ENCODE measurements around the gene KCNJ18.

DNA sequence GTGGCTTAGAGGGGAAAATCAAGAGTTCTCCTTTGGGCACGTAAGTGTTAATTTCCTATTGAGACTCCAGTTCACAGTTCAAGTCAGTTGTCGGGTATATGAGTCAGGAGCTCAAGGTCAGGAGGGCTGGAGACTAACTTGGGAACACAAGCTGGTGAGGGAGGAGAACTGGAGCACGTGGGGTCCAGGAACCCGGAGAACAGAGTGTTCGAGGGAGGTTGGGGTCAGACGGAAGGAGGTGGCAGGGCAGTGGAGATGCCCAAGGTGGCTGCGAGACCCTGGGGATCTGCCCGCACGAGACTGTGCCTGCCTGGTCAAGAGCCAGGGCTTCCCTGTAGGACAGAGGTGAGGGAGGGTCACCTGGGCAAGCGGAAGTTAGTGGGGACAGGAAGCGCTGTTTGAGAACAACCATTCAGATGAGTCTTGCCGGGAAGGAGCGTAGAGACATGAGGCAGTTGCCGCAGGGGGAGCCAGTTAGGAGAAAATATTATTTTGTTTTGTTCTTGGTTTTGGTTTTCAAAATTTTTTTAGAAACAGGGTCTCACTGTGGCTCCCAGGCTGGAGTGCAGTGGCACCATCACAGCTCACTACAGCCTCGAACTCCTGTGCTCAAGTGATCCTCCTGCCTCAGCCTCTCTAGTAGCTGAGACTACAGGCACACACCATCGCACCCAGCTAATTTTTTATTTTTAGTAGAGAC lies 11.9 kb downstream of the ALDH3A1 start:
- PRO-cap, 2 experiments, result no peak in any of the 2 experiments

DNA sequence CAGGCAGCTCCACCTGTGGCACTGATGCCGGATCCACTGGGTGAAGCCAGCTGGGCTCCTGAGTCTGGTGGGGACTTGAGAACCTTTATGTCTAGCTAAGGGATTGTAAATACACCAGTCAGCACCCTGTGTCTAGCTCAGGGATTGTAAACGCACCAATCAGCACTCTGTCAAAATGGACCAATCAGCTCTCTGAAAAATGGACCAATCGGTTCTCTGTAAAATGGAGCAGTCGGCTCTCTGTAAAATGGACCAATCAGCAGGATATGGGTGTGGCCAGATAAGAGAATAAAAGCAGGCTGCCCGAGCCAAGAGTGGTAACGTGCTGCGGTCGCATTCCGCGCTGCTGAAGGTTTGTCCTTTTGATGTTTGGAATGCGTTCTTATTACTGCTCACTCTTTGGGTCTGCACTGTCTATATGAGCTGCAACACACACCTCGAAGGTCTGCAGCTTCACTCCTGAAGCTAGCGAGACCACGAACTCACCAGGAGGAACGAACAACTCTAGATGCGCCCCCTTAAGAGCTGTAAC lies 7.7 kb downstream of the SPECC1 start:
- PRO-cap, 2 experiments, result no peak in any of the 2 experiments

DNA sequence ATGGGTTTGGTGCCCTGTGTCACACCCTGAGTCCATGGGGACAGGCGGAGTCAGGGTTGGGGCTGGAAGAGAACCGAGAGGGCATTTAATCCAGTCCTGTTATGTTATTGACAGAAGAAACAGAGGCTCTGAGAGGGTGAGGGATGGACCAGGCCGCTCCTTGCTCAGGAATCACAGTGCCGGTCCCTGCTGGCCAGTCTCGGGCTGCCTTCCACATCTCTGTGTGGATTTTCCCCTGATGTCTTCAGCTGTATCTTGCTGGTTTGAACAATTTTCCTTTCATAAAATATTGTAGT lies 86.6 kb downstream of the SPECC1 start:
- PRO-cap, 2 experiments, result no peak in any of the 2 experiments

- PRO-cap, 2 experiments, result no peak in any of the 2 experiments
These were observed 195.3 kb downstream of the SPECC1 start for GRCh38 chr17:20204430-20204924.

- PRO-cap, 2 experiments, result no peak in any of the 2 experiments
These were observed 196.1 kb downstream of the SPECC1 start for GRCh38 chr17:20204925-20205994.

- PRO-cap, 2 experiments, result no peak in any of the 2 experiments
These were observed 118.5 kb downstream of the USP22 start for GRCh38 chr17:20924365-20924677.

DNA sequence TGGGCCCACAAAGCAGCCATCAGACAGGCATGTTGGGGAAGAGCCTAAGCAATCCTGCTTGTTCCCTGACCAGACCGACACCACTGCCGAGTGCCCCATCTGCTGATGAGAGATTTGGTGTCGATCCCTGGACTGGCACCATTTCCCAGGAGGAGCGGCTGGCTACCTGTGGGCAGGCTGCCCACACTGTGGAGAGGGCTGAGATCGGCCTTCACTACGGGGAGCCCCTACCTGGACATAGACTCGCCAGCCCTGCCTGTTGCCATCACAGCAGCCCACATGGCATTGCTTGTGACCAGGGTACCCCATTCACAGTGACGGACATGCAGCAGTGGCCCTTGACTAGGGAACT lies 44.6 kb downstream of the USP22 start:
- PRO-cap, 2 experiments, result no peak in any of the 2 experiments

- PRO-cap, 2 experiments, result no peak in any of the 2 experiments
These were observed 21.5 kb downstream of the USP22 start for GRCh38 chr17:21021037-21021957.

DNA sequence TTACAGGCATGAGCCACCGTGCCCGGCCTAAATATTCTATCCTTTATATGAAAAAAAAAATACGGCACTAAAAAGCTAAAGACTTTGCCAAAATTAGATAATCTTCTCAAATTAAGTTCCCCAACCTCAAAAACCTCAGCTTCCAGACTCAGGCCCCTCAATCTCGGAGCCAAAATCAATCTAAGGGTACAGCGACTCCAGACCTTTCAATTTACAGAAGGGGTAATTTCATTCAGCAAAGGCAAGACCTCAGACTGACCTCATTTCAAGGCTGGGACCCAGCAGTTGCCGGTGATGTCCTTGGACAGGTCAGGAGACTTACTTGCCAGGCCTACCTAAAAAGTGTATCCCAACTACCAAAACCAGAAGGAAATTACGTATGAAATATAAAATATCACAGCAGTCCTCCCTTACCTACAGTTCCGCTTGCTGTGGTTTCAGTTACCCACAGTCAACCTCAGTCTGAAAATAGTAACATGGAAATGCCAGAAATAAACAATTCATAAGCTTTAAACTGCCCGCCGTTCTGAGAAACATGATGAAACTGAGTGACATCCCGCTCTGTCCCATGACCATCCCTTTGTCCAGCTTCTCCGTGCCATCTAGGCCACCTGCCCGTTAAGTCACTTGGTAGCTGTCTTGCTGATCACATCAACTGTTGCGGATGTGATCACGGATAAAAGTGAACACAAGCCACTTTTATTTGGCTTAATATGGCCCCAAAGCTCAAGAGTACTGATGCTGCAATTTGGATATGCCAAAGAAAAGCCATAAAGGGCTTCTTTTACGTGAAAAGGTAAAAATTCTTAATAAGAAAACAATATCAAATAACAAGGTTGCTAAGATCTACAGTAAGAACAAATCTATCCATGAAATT lies 8.6 kb downstream of the USP22 start:
- PRO-cap, 2 experiments, result no peak in any of the 2 experiments

DNA sequence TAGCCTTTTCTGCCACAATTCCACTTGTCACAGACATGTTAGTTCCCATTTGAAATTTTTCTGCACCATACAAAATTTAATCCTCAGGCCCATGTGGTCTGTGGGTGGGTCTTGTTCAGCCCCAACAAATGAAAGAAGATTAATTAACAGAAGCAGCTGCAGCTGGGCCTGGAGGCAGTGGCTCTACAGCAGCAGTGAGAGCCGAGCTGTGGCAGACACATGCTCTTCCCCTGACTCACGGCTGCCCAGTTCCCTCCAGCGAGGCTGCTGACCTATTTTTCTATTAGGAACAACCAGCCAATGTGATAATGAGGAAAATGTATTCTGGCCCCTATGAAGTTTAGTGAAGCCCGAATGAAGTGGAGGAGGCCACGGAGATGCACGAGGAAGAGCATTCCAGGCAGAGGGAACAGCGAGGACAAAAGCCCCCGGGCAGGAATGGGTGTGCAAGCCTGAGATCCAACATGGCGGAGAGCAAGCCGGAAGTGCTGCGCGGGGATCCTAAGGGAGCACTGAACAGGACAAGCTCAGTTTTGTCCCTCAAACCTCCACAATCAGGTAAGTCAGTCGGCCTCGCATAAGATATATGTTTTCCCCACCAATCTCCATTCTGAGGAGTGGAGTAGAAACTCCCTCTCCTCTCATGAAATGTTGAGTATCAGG lies 32.7 kb upstream of the USP22 start:
- PRO-cap, 2 experiments, result no peak in any of the 2 experiments

DNA sequence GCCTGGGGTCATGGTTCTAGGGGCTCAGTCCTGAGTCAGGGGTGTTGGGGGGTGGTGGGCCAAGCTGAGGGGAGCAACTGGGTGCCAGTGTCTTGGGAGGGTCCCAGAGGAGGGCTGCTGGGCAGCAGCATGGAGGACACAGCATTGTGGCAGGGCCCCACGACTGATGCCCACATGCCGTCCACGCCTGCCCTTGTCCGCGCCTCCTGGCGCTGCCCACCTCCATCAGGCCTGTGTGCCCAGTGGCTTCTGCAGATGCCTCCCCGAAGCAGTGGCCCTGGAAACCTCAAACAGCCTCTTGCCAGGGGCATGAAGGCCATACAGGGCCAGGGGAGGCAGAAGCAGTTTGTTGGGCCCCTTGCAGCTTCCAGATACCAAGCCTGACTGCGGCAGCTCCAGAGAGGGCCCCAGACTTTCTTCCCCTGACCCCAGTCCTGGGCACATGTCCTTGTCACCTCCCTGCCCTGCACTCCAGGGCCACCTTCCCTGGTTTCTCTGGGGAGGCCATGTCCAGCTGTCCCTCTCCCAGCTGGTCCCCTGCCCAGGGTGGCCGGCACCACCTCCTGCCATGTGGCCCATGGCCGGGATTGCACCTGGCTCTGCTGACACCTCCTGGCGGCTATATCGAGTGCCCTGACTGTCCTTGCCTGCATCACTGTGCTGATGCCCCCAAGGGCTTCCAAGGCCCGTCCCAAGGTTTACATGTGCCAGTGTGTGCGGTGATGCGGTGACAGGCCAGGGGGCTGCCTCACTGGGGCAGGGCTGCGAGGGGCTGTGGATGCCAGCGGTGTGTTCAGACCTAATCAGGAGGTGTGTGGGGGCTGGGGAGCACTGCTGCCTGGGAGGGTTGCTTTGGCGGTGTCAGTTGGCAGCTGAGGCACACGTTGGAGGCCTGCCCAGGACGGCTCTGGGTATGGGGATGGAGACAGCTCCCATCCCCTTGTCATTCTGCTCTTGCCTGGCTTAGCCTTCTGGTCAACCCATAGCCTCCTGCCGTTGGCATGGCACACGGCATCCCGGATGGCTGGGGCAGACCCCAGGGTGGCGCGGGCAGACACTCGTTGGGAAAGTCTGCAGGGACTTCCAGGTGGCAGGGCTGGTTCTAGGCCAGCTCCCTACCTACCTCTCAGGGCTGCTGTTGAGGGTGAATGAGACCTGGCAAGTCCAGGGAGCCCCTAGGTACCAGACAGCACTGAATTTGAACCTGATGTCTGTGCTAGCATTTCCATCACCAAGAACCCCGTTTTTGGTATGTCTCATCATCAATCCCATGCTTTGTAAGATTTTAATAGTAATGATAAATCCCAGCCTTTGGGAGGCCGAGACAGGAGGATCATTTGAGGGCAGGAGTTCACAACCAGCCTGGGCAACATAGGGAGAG lies 5.4 kb downstream of the MAP2K3 start:
- PRO-cap, 2 experiments, result no peak in any of the 2 experiments

- PRO-cap, 2 experiments, result no peak in any of the 2 experiments
These were observed 14.3 kb downstream of the MAP2K3 start for GRCh38 chr17:21298692-21299284.

GRCh38 chr17:21377729-21377966 lies 1.5 kb downstream of the KCNJ12 start:
- PRO-cap, 2 experiments, result no peak in any of the 2 experiments

GRCh38 chr17:21377972-21378435 lies 1.8 kb downstream of the KCNJ12 start:
- PRO-cap, 2 experiments, result no peak in any of the 2 experiments

- PRO-cap, 2 experiments, result no peak in any of the 2 experiments
These were observed 80.8 kb downstream of the KCNJ12 start for GRCh38 chr17:21456848-21457533.

GRCh38 chr17:21674203-21674854 lies 18.0 kb upstream of the KCNJ18 start:
- PRO-cap, 2 experiments, result peak in 1 of 2 experiments; most common minus-strand start chr17:21674544 (in 1)

DNA sequence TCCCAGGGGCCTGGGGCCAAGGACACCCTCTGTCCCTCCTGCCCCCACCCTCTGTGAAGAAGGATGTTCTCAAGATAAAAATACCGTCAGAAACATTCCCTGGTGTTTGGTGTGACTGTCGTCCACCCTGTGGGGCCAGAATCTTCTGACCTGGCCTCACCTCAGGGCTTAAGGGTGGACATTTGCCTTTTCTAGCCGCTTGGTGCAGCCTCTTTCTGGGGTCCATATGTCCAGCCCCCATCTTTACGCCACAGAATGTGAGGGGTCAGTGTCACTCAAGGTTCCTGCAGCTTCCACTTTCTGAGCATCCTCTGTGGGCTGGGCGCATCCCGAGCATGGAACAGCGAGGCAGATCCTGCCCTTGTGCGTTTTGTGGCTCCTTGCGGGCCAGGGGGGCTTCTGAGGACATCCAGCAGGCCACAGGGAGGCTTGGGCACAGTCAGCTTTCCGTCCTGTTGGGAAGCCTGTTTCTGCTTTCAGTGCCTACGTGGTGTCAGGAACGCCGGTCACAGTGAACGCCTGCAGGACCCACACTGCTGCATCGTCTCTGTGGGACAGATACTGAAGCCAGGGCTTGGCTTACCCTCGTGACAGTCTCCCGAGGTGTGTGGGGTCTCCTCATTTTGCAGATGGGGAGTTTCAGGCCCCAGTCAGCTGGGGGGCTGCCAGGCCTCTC lies at the start of gene KCNJ18:
Gene KCNJ18, plus strand, starts transcription at position 412 of the 676 bp plus-strand sequence.
- PRO-cap, 2 experiments, result no peak in any of the 2 experiments

GRCh38 chr17:21771137-21771337 lies 78.7 kb downstream of the KCNJ18 start:
- PRO-cap, 2 experiments, result no peak in any of the 2 experiments

GRCh38 chr17:22118150-22118370 lies 425.7 kb downstream of the KCNJ18 start:
- PRO-cap, 2 experiments, result peak in 1 of 2 experiments; most common plus-strand start chr17:22118207 (in 1)

DNA sequence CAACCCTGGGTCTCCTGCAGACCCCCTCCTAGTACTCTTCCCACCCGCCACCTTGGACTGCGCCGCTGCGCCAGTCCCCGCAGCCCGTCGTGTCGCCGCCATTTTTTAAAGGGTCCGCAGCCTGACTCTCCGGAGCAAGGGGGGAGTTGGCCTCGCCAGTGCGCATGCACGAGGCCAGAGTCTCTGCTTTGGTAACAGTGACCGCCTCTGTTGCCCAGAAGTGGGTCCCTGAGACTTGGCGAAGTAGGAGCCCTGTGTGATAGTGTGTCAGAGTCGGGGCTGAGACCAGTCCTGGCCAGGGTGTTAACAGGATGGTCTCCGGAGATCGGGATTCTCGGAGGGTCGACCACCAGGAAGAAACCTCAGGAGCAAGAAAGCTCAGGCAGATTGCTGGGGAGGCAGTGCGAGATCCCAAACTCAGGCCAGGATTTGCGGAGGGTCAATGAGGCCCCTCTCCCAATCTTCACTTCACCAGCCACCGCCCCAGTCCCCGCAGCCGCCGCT lies 612.5 kb downstream of the KCNJ18 start:
- PRO-cap, 2 experiments, result no peak in any of the 2 experiments

Measured in heart right ventricle (tissue), 2 donors.